Progenitor cell of endocrine pancreas (in vitro differentiated cells): Measurements from ENCODE around the gene PPP1R2.

DNA sequence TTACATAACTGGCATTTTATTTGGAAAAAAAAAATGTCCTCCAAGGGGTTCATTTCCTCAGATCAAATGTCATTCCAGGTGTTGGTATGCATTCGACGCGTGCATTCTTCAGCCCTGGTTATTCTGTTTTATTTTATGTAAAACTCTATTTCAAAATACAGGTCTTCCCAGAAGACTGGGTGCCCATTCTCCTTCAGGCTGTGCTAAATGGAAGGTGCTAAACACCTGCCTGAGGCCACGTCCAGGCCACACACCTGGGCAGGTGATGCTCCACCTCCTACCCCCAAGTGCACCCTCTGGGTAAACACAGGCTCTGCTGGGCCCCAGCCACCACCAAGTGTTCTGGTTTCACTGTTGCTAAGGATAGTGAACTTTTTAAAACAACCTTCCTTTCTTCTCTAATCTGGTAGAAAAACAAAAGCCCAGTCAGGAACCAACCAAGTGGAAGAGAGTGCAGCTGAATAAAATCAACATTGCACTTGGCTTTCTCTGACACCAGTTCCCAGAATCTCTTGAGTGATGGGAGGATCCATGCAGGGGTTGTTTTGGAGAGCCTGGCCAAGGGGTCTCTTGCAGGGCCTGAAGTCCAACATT, 26.0 kb upstream of the ATP13A3 start:
- PRO-cap: no peak

GRCh38 chr3:194555062-194555602, 68.3 kb upstream of the ATP13A3 start:
- PRO-cap: no peak

DNA sequence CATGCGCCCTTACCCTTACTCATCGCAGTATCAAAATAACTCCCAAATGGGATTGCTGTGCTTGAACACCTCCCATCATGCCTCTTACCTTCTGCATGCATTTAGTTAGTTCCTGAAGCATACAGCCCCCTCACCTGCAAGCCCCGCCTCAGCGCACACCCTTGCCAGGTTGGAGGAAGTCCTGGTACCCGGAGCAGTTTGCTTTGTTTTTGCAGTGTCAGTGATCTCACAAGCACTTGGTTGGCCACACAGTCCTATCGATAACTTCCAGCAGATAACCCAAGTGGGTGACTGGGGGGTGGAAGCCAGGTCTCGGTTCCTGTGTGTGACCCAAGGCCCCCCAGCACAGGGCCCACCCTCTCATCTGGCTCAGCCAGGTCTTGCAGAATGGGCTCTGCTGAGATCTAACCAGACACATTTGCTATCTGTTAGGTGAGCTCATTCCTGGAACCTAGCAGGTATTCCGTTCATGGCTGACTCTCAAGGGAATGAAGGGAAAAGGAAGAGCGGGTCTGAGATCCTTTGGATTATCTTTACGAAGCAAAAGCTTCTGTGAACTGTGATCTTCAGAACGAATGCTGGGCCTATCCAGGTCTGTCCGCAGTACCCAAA, 45.4 kb downstream of the TMEM44 start:
- PRO-cap: no peak

GRCh38 chr3:194609641-194610123, 23.5 kb downstream of the TMEM44 start:
- PRO-cap: no peak

GRCh38 chr3:194648774-194649167, 15.6 kb upstream of the TMEM44 start:
- PRO-cap: no peak

GRCh38 chr3:194658505-194659170, 13.4 kb downstream of the LSG1 start:
- PRO-cap: no peak

GRCh38 chr3:194688342-194688500, 2.5 kb downstream of the FAM43A start:
- PRO-cap: no peak

DNA sequence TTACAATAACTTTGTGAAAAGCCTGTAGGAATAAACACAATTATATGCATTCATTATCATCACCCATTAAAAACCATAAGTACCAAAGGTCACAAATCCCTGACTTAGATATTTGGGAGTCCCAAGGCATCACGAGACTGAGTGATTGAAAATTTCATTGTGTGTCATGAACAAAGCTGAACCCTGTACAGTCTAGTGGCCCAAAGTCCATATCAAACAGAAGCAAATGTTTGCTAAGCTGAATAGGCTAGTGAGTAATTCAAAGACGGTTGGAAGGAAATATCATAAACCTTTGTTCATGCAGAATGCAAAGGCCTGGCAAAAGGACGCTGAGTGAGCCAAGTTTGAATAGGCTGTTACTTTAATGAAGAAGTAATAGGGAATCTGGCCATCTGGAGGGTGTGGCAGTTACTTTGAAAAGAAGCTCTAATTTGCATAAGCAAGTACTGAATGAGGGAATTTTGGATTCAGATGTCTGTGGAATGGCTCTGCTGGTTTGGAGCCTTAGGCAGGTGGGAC, 37.0 kb downstream of the FAM43A start:
- PRO-cap: no peak

- PRO-cap: no peak
These were observed 192.1 kb downstream of the FAM43A start for GRCh38 chr3:194877752-194878164.

DNA sequence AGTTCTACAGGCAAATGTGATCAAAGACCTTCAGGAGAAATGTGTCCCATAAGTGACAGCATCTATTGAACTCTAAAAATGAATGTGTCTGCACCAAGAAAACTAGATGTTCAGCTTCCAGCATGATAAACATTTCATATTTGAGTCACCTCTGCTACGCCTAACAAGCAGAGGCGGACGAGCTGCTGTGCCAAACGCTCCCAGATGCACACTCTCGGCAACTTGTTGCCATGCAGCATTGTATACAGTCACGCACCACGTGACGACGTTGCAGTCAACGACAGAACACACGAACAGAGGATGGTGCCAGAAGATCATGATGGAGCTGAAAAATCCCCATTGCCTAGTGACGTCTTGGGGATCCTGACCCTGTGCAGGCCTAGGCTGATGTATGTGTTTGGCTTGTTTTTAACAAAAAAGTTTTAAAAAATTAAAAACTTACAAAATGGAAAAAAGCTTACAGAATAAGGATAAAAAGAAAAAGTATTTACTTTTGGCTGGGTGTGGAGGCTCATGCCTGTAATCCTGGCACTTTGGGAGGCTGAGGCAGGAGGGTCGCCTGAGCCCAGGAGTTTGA, 137.4 kb downstream of the XXYLT1 start:
- PRO-cap: no peak

GRCh38 chr3:195243649-195244117, 27.3 kb downstream of the XXYLT1 start:
- PRO-cap: no peak

DNA sequence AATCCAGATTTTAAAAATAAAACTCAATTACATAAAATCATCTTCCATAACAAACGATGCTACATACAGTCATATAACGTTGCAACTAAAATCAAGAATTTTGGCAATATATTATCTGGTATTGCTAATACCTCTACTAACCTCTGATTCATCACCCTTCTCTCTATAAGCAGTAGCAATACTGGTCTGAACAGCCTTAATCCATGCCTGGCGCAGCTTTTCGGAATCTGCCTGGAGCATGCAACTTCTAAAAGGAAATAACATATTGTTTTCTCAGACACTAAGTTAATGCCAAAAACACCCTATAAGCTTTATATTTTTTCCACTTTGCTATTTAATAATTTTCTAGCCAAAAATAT, 35.4 kb upstream of the XXYLT1 start:
- PRO-cap: no peak

DNA sequence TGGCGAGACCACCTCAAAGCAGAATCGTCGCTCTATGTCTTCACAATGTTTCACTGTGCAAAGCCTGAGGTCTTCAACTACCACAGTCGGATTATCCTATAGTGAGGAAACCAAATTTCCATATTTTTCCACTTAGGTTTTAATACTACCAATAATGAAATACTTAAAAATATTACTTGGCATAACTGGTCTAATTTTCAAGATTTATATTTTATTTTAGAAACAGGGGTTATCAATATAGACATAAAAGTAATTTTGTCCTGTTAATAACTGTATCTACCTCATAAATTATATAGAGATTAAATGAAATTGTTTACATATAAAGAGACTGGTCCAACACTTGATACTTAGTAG, 36.2 kb upstream of the XXYLT1 start:
- PRO-cap: no peak

DNA sequence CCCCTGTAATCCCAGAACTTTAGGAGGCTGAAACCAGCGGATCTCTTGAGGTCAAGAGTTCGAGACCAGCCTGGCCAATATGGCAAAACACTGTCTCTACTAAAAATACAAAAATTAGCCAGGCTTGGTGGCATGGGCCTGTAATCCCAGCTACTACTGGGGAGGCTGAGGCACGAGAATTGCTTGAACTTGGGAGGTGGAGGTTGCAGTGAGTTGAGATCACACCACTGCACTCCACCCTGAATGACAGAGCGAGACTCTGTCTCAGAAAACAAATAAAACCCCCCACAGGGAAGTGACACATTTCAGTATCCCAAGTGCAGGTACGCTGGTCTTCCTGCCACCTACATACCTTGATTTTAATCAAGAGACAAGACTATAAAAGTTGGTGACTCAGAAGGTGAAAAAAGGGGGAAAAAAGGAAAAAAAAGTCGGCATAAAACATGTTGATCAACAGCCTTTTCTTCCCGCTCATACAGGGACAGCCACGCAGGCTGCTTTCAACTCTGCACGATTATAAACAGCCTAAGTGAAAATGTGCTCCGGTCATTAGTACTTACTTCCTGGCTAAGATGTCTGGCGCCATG, 18.8 kb downstream of the PPP1R2 start:
- PRO-cap: no peak

- PRO-cap: bidirectional peak, plus-strand start at chr3:195543475, minus-strand start at chr3:195543254; bidirectional peak, plus-strand start at chr3:195543566, minus-strand start at chr3:195543565
These were observed at the start of gene PPP1R2 for GRCh38 chr3:195543047-195544073. Gene PPP1R2, minus strand, starts transcription at chr3:195543325.

GRCh38 chr3:195555205-195555601, 12.1 kb upstream of the PPP1R2 start:
- PRO-cap: no peak

DNA sequence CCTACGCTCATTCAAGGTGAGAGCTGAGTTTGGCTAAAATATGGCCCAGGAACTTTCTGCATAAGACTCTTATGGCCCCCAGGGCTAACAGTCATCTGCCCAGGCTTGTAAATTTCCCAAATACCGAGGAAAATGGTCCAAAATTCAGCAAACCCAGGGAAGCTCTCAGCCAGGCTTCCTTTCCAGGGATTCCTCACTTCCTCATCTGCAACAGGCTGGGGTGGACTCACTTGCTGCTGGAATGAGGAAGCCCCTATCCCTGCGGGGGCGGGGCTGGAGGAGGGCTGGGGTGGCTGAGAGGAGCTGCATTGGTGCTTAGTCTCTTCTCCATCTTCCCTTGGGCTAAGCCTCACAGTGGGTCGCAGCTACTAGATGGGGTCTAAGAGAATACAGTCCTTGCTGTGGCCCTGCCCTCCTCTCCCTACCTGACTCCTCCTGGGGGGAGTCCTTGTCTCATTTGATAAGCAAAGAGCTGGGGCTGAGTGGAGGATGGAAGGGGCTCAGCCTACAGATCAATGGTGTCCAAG, 28.5 kb upstream of the APOD start:
- PRO-cap: no peak

DNA sequence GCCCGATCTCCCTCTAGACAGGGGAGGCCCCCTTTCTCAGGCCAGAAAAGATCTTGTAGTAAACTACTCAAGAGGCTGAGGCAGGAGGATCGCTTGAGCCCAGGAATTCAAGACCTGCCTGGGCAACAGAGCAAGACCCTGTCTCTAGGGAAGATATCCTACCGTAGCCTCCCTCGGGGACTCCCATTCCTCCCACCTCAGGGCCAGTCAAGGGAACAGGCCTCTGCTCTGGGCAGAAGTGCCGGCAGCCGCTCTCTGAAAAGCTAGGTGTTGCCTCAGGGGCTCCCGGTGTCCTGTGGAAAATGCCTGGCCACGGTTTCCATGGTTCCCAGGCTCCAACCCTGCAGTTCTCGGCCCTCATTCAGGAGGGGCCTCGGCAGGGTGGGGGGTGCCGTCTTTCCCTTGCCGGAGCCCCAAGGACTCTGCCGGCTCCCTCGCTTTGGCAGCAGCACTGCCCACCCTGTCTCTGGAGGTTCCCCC, 34.0 kb upstream of the APOD start:
- PRO-cap: no peak

DNA sequence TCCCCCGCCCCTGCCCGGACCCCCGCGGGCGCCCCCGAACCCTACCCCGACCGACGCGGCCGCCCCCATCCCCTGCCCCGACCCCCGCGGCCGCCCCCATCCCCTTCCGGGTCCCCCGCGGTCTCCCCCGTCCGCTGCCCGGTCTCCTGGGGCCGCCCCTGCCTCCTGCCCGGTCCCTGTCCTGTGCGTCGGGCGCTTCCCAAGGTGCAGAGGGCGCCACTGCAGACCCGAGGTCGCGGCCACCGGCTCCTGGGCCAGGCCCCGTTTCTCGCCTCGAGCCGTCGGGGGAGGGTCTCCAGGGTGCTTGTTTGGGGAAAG, 51.6 kb upstream of the APOD start:
- PRO-cap: no peak

GRCh38 chr3:195644708-195645743, 61.3 kb upstream of the APOD start:
- PRO-cap: no peak